Endometrial microvascular endothelial cells (primary cell): ENCODE measurements around the gene LCT.

- RAMPAGE, long total RNA = no peak
Observed at GRCh38 chr2:132352253-132353451, 64.0 kb upstream of the GPR39 start.

DNA sequence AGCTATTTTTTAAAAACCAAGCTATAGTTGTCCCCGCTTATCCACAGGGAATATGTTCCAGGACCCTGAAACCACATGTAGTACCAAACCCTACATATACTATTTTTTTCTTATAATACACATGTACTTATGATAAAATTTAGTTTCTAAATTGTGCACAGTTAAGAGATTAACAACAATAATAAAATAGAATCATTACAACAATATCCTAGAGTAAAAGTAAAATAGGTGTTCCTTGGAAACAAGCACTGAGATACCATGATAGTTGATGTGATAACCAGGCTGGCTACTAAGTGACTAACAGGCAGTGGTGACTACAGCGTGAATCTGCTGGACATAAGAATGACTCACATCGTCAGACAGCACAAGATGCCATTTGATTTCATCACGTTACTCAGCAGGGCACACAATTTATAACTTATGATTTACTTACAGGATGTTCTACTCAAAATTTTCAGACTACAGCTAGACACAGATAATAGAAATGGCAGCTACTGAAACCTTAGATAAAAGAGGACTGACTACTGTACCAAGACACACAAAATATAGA, 367.3 kb downstream of the NCKAP5 start:
- RAMPAGE, long total RNA = no peak

GRCh38 chr2:133266107-133266560, 302.1 kb downstream of the NCKAP5 start:
- RAMPAGE, long total RNA = no peak

DNA sequence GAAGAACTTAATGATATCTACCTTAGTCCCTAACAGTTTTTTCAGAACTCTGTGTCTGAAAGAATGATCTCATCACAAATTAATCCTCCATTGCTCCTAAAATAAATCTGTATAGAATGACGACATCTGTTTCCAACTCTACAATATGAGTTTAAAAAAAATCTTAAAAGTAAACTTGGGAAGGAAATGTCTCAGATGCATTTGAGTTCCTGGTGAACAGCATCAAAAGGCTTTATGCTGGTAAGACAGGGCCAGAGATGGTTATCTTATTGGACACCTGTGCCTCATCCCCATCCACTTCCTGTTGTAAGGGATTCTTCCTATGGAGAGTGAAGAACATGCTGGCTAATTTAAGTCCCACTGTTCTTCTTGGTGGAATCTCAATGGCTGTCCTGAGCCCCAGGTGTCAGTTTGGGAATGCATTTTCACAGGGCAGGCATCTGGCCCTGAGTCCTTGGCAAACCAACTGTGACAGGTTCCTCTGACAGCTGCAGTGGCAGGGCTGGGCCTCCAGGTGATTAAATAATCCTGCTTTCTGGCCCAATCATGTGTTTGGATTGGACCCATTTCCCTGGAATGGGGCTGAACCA, 12.9 kb upstream of the NCKAP5 start:
- RAMPAGE, long total RNA = no peak

DNA sequence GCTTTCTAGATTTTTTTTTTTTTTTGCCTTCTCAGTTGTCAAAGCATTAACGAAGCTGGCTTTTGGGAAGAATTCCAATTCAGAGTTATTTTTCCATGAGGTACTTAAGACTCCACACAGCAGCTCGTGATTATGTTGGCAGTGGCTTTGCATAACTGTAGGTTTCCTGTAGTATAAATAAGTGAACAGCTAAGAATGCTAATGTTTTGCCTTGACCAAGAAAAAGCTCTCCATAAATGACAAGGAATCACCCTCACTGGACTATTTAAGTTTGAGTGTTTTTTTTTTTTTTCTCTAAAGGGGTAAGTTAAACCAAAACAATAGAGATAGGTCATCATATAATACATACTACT, 187.3 kb upstream of the NCKAP5 start:
- RAMPAGE, long total RNA = no peak

DNA sequence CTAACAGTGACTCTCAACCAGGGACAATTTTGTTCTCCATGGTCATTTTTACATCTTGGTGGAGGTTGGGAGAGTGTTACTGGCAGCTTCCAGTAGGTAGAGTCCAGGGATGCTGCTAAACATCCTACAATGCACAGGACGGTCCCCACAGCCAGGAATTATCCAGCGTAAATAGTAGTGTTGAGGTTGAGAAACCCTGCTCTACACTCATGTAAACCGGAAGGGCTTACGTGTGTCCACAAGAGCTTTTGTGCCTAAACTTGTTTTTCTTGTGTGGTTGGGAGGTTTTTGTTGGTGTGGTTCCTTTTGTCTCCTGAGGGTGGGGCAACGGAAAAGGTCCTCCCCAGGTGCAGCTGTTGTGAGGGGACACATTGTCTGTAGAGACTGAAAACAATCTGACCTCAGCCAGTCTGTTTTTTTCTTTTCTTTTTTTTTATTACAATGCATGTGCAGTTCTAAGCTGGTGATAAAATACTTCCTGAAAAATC, 72.7 kb upstream of the MGAT5 start:
- RAMPAGE, long total RNA = no peak

- RAMPAGE, long total RNA = no peak
Observed at GRCh38 chr2:134186393-134187433, 67.2 kb upstream of the MGAT5 start.

- RAMPAGE, long total RNA = no peak
Observed at GRCh38 chr2:134203999-134204572, 49.8 kb upstream of the MGAT5 start.

DNA sequence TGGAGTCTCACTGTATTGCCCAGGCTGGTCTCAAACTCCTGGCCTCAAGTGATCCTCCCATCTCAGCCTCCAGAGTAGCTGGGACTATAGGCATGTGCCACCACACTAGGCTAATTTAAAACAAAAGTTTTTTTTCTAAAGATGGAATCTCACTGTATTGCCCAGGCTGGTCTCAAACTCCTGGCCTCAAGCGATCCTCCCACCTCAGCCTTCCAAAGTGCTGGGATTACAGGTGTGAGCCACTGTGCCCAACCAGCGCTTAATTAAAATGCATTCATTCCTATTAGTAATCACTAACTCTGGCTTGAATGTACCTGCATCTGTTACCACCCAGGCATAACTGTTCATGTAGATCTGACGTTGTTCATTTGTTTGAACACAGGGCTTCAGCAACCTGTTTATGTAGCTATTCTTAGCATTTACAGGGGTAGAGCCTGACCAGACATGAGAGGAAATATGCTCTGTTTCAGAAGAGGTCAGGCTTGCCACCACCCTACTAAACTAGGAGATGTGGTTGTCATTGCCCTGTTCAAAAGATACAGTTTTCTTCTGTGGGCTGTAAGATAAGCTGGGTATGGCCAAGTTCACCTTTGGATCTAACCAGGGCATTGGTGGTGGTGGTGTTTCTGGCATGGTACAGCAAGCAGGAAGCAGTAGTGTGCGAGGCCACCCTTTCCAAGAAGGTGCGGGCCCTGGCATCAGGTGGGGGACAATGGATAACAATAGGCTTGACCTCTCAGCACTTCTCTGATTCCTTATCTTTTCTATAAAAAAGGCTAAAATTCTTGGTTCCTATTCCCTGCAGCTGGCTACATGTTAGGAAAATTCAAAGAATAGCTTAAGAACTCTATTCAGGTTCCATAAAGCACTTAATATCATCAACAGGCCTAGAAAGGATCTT, 8.8 kb downstream of the MGAT5 start:
- RAMPAGE, long total RNA = no peak

GRCh38 chr2:134290007-134291233, 36.5 kb downstream of the MGAT5 start:
- RAMPAGE, long total RNA = no peak

DNA sequence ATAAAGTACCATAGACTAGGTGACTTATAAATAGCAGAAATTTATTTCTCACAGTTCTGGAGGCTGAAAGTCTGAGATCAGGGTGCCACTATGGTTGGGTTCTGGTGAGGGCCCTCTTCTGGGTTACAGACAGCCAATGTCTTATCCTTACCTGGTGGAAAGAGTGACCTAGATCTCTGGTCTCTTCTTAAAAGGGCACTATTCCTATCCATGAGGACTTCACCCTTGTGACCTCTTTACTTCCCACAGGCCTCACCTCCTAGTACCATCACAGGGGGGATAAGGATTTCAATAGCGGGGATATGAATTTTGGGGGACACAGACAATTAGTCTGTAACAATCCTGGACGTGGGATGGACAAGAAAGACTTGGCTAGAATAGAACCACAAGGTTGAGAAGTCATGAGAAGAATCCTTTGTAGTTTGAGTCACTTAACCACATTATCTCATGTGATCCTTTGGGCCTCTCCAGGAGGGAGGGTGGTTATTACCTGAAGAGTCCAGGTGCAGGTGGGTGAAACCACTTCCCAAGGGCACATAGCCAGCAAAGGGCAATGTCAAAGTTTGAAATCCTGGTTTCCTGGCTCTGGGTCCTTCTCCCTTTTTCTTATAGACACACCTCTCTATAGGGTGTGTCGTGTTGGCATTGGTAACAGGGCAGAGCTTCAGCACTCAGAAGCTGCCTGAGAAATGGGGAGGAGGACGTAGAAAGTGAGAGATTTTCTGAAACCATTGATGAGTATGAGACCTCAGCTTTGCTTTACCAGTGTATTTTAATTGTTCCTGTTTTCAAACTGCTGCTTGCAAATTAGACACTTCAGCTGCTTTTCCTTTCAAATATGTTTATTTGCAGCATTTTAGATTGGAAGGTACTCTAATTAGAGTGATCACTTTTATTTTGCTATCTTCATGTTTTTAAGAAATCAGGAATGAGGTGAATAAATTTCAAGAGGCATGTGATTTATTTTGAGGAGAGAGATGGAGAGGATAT, 137.8 kb downstream of the MGAT5 start:
- RAMPAGE, long total RNA = no peak

GRCh38 chr2:134870215-134870805, 31.9 kb downstream of the ACMSD start:
- RAMPAGE, long total RNA = no peak

DNA sequence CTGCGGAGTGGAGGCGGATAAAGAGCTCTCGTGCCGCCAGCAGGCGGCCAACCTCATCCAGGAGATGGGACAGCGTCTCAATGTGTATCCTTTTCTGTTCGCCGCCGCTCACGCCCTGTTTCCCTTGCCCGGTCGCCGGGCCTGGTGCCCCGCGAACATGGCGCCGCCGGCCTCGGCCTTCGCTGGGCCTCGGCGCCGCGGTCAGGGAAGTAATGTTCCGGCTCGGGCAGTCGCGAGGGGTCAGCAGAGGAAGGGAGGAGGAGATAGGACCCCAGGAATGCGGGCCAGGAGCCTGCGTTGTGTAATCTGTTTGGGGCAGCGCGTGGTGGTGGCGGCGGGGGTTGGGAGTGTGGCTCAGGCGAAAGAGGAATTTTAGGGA, 296 bp downstream of the CCNT2 start:
- RAMPAGE, long total RNA = no peak

GRCh38 chr2:135631666-135632000, 100.3 kb downstream of the R3HDM1 start:
- RAMPAGE, long total RNA = no peak

- RAMPAGE, long total RNA = no peak
Observed at GRCh38 chr2:135638509-135639328, 102.9 kb upstream of the UBXN4 start.

GRCh38 chr2:135742899-135743129, 1.2 kb downstream of the UBXN4 start:
- RAMPAGE, long total RNA = no peak

DNA sequence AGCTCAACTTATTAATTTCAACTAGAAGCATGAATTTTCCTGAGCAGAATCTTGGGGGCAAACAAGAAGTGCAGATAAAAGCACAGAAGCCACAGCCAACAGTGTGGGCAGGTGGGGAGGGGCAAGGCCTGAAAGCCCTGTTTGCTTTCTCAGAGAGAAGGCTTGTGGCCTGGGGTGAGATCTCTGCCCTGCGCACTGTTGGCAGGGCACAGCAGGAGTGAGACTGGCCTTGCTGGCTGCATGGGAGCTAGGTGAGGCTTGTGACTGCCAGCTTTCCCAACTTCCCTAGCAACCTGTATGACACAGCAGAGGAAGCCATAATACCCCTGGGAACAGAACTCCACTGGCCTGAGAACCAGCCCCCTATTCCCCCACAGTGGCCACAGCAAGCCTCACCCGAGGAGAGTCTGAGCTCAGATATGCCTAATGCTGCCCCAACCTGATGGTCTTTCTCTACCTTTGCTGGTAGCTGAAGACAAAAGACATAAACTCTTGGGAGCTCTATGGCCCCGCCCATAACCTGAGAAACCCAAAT, 44.6 kb downstream of the LCT start:
- RAMPAGE, long total RNA = no peak

GRCh38 chr2:135837101-135837307, at the start of gene LCT:
Gene LCT (minus strand): TSS chr2:135837184.
- RAMPAGE, long total RNA = no peak

GRCh38 chr2:135962248-135962477, 23.3 kb downstream of the DARS1 start:
- RAMPAGE, long total RNA = no peak

DNA sequence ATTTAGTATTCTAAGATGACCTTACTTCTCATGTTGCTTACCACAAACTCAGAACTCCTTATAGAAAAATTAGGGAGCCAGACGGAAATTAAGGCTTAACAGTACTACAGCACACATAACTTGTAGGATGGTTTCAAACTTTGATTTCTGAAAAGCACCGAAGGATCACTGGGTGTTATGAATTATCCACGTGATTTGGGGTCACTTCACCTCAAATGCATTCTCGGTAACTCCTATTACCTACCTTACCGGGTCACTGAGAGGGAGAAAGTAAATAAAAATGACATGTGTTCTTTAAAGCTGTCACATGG, 837 bp downstream of the DARS1 start:
- RAMPAGE, long total RNA = no peak